ENCODE measurements around the genes VEZT, USP44 and LTA4H.

DNA sequence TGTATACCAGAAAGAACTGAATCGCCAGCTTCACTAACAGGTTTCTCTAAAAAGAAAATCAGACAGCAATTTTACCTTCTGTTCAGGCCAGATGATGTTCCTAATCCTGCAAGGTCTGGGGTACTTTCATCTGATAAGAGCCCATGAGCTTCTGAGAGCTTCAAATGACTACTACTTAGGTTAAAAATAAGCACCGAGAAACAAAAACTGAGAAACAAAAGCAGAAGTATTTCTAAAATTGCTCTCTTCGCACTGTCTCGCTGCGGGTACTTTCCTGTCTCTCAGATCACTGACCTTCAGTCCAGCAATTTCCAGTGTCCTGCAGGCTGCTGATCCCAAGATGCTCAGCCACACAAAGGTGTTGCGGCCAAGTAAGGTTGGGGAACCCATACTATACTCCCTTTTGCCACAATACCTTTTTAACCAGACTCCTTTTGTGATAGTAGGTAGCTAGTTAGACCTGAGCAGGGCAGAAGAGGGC lies 167.7 kb upstream of the TMCC3 start:
- RRBS, result no CpG with 5 or more reads among the region's 6 CpGs

GRCh38 chr12:95103258-95103685 lies 29.9 kb upstream of the NR2C1 start:
- RRBS, result no CpG with 5 or more reads among the region's 4 CpGs

DNA sequence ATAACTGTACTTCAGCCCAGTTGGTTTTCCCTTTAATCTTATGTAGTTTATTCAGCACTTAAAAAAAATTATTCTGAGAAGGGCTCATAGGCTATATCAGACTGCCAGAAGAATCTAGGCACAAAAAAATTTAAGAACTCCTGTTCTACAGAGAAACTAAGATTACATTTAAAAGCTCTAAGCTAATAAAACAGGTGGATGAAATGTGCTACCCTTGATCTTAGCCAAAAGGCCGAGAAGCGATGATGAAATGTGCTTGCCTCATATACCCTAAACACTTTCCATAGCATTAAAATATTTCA lies 51.6 kb upstream of the NR2C1 start:
- RRBS, result no CpG with 5 or more reads among the region's 2 CpGs

DNA sequence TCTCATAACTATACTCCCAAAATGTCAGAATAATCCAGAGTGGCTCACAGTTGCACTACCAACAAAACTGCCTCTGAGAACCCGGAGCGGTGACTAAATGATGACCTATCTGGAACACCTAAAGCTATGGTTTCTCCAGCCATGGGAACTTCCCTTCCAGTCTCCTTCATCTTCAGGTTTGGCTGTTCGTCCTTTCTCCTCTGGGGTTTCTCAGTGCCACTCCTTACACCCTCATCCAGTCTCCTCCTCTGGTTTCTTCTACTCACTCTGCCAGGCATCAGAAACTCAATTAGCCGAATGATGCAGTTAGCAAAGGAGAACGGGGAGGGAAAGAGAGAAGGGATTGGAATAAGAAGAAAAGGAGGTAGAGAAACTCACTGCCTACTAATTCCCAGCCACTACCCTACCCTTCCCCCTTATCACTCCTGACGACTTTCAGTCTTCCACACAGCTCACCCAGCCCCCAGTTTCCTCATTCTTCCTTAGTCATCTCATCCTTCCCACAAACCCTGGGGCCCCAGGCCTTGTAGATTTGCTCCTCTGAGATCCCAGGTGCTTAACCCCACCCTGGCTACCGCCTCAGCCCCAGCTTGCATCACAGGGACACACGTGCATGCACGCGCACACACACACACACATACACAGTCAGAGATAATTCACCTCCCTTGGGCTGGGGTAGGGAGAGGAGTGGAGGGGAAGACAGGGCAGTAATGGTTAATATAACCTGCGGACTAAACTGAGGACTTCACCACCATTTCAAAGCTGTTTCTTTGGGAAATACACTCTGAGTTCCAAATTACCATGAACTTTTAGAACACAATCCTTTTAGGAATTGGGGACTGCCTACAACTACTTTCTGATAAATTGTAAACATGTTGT lies 12.9 kb downstream of the FGD6 start:
- RRBS, result no CpG with 5 or more reads among the region's 11 CpGs

GRCh38 chr12:95217724-95217986 lies at the start of gene VEZT:
TSS of gene VEZT (plus strand) at chr12:95217807.
- RRBS, result under 1% methylated on average over 9 of the region's 20 CpGs

DNA sequence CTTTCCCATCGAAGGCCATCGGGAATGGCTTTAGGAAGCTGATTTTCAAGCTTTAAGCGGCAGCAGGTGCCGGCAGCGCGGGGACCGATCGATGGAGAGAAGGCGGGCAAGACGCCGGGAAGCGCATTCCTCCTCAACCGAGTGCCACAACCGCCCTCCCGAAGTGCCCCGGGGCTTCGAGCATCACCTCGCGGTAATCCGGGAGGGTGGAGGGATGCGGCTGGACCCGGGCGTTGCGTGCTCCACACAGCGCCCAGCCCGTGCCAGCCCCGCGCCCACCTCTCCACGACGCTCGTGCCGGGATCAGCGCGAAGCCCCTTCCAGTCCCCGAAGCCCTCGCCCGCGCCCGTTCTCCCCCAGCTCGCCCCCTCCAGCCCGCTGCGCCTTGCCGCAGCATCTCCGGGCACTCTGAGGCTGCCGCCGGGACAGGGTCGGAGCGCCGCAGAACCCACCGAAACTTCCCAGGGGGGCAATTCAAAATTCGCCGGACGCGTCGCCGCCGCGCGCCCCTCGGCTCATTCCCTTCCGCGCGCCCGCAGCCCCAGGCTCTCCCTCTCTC lies 3.1 kb downstream of the USP44 start:
- RRBS, result 92% methylated on average over 38 of the region's 64 CpGs

DNA sequence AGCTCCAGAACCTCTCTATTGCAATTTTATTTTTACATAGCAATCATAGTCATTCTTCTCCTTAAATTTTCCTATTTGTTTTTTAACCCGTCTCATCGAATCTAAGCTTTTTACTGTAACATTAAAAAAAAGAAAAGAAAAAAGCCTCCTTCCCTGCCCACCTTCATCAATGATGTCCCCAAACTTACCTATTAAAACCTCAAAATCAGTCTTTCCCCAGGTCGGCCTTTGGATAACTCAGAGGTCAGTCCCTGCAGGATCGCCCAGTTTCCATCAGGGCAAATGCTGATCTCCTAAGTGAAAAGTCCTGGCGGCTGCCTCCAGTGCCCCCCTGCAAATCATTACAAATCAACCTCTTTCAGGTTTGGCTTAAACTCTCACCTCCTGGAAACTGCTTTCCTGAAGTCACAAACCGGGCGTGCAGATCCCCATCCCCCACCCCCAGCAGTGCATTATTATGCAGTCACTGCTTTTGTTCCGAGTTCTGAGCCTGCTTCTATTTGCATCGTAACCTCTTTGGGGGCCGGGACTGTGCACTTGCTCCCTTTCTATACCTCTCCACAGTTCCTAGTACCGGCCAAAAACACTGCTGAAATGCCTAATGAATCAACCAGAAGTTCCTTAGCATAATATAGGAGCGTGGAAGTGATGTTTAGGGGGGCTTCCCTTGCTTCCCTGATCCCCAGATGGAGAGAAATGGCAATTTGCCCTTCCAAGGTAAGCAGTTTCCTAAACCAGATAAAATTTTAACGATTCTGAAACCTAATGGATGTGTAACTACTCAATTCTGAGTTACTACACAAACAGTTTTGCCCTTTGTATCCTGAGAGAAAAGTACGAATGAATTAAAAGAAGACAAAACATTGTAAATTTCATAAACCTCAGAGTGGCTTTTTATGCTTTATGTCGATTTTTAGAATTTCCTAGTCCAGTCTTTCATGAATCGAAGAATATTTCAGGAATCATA lies at the start of gene USP44:
USP44 (minus strand) TSS at position 393 of the 967 bp plus-strand sequence.
- RRBS, result no CpG with 5 or more reads among the region's 16 CpGs

DNA sequence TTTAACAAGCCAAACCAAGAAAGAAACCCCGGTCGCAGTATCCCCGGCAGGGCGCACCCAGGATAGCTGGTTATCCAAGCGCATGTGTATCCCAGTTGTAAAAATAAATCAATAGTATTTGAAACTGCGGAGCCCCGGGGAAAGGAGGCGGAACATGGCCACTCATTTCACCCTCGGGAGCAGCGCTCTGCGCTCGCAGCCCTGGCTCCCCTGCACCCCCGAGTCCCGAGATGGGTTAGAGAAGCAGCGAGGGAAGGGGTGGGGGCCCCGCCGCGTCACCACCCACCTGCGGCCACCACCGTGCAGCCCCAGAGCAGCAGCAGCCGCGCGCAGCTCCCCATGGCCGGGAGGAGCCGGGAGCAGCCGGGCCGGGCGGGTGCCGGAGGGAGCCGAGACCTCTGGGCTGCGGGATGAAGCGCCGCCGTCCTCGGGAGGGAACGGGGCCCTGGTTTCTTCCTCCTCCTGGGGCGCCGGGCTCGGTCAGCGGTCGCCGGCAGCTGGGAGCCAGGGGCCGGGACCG lies 535 bp downstream of the NTN4 start:
- RRBS, result 24% methylated on average over 13 of the region's 44 CpGs

- RRBS, result no CpG with 5 or more reads among the region's 17 CpGs
Measured at GRCh38 chr12:95842339-95842820, 16.4 kb upstream of the SNRPF start.

DNA sequence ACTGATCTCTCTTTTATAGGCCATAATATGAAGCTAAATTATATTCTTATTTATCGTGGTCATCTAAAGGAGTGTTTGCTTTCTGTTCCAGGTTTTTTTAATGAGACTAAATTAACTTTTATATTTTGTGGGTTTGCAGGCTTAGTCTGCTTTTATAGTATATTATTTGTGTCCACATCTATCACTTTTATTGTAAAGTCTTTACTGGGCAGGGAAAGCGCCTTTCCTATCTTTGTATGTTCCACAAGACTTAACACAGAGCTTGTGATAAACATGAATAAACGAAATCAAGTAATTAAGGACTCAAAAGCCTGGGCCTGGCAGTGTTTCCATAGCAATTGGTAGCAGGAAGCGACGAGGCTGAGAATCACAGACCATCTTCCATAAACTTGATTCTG lies 484 bp downstream of the CCDC38 start:
- RRBS, result no CpG with 5 or more reads among the region's 5 CpGs

DNA sequence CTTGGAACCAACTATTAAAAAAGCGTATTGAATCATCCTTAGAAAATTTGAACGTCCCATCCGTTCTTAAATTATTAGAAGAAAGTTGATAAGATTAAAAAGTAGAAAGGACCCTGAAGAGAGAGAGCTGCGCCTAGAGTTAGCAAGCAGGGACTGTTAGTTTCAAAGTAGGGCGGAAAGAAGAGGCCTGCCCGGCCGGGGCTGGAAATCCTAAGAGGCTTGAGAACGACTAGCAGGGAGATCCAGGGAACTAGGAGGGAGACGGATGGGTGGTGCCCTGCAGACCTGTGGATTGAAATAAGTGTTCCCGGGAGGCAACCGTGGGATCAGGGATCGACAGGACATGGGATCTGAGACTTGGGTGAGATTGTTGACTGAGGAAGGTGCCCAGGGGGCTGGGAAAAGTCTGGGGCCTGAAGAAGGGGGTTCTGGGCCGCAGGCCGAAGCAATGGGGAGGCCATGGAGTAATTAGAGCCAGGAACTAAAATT lies 836 bp downstream of the LTA4H start:
- RRBS, result 25% methylated on average over 2 of the region's 14 CpGs

DNA sequence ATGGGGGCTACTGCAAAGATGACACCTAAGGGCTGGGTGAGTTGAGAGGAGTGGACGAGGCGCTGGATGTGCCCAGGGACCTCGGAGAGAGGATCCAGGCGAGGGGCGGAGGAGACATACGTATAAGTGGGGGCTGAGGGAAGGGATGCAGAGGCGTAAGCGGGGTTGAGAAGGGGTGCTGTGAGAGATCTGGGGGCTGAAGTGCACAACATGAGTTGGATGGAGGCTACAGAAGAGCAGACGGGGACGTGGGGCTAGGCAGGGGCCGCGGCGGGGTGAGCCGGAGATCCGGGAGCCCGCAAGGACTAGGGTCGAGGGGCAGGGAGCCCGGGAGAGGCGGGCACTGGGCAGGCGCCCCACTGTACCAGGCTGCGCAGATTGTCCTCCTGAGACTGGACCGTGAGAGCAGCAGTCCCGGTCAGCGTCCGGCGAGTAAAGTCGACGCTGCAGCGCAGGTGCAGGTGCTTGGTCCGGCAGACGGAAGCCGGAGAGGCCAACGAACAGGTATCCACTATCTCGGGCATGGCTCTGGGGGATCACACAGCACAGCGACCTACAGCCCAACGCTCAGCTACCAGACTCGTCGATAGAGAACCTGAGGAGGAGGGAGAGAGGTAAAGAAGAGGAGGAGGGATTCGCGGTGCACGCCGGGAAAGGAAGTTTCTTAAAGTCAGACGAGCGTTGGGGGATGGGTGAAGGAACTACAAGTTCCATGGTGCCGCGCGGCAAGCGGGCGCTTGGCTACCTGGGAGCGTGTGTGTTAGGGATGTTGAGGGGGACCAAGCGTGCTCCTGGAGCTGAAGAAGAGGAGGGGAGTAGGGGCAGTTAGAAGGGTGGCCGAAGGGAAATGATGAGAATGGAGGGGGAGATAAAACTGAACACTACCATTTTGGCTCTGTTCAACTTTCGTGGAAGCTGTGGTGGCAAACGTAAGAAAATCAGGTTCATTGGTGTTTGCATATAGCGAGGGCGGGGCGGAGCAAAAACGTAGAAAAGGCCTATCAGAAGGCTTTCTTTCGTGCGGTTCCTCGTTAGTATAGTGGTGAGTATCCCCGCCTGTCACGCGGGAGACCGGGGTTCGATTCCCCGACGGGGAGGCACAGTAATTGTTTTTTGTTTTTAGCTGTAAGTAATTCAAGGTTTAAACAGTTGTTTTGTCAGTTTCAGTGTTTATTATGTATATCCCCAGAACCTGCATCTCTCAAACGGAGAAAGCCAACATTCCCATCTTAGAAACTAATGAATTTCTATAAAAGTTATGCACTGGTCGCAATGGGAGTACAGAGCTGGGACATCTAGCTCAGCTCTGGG lies at the start of gene LTA4H:
LTA4H (minus strand) TSS at position 592 of the 1,311 bp plus-strand sequence.
- RRBS, result under 1% methylated on average over 14 of the region's 70 CpGs

DNA sequence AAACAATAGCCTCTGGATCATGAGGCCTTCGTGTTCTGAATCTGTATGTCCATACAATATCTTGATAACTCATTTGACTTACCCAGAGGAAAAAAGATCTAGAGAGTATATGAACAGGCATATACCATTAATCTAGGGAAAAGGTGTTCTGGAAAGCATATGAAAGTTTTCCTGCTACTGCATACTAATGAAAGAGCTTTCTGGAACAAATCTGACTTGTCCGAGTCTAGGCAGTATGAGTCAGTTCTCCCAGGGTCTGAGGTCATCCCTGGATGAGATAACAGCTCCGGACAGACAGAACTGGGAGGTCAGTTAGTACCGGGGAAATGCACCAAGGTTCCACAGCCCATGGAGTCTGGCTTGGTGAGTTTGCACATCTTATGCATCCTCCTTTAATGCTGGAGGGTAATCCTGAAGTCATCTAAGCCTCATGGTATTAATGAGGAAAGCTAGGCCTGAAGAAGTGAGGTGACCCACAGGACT lies 52.7 kb upstream of the ELK3 start:
- RRBS, result no CpG with 5 or more reads among the region's 4 CpGs

DNA sequence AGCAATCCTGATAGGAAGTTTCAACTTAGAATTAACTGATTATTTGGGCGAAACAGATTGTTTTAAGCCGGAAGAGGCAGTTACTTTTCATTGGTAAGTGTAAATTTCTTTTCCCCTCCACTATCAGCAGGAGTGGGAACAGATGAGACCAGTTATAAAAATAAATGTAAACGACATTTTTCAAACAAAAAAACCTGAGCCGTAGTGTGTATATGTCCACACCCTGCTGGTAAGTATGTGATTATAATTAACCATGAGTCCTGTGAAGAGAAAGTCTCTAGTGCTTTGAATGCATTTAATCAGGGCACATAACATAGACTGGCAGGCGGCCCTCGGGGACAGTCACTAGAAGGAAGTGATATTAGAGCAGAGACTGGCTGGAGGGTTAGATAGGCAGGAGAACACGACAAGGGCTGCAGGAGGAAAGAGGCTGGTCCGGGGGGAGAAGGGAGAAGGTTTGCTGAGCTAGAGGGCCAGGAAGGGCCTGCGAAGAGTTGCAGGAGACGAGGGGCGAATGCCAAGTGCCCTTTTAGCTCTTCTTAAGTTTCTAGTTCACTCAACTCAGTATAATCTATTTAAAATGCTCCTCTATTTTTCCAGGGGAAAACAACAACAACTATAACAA lies 23.9 kb upstream of the ELK3 start:
- RRBS, result no CpG with 5 or more reads among the region's 11 CpGs

DNA sequence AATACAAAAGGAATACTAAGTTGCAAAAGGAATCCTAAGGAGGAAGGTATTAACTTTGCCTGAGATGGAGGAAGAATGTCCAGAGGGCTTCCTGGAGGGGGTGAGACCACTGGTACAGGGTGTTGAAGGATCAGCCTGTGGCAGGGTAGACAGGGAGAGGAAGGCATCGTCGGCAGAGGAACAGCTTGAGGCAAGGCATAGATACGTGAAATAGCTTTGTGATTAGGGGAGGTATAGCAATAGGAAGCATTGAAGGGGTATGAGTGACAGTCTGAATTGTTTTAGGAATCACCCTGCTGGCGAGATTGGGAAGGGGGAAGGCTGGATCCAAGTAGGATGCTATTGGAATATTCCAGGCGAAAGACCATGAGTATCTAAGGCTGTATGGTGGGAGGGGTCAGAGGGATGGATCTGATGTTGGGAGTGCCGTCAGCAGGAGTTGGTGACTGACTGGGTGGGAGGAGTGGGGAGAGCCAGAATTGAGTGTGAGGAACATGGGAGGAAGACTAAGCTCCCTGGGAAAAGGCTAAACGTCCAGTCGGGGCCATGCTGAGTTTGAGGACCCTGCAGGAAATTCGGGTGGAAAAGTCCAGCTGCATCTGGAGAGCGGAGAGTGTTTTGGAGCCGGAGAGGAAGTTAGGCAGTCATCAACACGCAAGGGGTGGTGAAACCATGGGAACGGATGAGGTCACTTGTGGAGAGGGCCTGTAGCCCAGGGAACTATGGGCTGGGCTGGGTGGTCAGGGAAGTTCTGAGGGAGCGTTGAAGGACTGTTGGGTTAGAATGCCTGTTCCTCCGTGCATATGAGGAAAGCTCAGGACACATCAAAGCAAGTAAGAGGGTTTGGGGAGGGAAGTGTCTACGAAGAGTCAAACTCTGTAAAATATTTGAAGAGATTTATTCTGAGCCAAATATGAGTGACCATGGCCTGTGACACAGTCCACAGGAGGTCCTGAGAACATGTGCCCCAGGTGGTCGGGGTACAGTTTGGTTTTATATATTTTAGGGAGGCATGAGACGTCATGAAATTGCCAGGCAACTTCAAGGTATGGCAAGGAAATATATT lies 60.9 kb downstream of the ELK3 start:
- RRBS, result no CpG with 5 or more reads among the region's 18 CpGs

- RRBS, result no CpG with 5 or more reads among the region's 3 CpGs
Measured at GRCh38 chr12:96364469-96365006, 35.7 kb downstream of the CDK17 start.

- RRBS, result no CpG with 5 or more reads among the region's 4 CpGs
Measured at GRCh38 chr12:96397885-96398418, 2.3 kb downstream of the CDK17 start.

- RRBS, result no CpG with 5 or more reads among the region's 10 CpGs
Measured at GRCh38 chr12:96908095-96908694, 1.1 kb downstream of the NEDD1 start.

DNA sequence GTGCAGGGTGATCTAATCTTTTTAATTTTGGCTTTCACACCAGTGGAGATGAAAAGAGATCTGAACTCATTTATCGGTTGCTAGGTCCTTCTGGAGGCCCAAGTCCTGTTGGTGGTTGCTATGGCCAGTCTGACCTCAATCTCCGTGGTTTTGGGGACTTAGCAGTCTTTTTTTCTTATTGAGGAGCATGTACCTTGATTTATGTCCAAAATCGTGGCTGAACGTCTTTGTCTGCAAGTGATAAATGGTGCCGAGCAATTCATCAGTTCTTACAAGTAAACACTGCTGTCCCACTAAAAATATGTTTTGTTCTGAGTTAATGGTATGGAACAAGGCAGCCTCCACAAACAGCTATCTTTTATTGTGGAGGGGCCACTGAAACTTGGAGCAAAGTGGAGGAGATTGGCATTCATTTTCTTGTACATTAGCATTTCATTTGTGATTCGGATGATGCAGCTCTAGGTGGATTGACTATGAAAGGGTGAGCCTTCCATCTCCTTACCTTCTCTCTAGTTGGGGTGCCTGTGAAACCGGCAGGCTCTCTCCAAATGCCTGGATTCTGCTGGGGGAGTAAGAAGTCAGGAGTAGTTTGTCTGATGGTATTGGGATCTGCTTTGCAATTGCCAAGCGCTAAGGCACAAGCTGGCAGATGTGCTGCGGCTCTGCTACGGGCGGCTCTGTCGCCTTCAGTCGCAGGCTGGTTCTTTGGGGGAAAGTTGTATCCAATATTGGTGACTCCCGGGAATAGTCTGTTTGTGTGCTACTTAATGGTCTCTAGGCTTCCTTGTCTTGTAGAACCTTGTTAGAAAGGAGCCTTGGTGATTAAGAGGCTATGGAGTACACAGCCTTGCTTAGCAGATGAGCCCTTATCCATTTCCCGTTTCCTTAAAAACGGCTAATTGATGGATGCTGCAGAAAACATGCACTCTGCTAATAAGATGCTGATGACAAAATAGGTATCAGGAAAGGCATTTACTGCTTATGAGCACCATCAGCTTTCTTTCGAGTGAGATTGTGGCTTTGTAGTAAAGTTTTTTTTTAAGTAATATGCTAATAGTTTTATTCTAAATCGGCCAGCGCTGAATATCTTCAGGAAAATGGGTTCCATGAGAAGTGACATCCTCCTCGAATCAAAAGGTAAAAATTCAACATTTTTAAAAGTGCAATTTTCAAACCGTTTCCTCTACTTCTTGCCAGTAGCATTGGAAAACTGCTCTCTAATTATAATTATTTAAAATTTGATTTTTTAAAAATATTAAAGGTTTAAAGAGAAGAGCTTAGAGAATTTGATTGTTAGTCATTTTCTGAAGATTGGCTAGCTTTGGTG lies 558.0 kb downstream of the NEDD1 start:
- RRBS, result no CpG with 5 or more reads among the region's 21 CpGs

GRCh38 chr12:97724157-97724557 lies 791.2 kb upstream of the TMPO start:
- RRBS, result no CpG with 5 or more reads among the region's 9 CpGs